Uterus (tissue), 7 donors: ENCODE results near the genes THBD, CST5 and GGTLC1.

GRCh38 chr20:23048235-23049209 is 950 bp downstream of the THBD start:
- PRO-cap, 4 experiments = peak in 2 of 4 experiments; most common plus-strand start chr20:23048706 (in 2); most common minus-strand start chr20:23048498 (in 1)
- RAMPAGE, long total RNA, 2 experiments = no peak in any of the 2 experiments
- RRBS = 3% methylated on average over 41 of the region's 95 CpGs

- PRO-cap, 4 experiments = peak in 4 of 4 experiments; most common plus-strand start chr20:23049845 (in 1); most common minus-strand start chr20:23049667 (in 4)
- RAMPAGE, long total RNA, 2 experiments = start-site peak on the minus strand in 1 of 2 experiments, at chr20:23049667-23049801 at its widest, 74 reads per replicate
- RRBS = 3% methylated on average over 6 of the region's 41 CpGs
Measured at GRCh38 chr20:23049498-23049940, at the start of gene THBD. Gene THBD, minus strand, starts transcription at chr20:23049672.

DNA sequence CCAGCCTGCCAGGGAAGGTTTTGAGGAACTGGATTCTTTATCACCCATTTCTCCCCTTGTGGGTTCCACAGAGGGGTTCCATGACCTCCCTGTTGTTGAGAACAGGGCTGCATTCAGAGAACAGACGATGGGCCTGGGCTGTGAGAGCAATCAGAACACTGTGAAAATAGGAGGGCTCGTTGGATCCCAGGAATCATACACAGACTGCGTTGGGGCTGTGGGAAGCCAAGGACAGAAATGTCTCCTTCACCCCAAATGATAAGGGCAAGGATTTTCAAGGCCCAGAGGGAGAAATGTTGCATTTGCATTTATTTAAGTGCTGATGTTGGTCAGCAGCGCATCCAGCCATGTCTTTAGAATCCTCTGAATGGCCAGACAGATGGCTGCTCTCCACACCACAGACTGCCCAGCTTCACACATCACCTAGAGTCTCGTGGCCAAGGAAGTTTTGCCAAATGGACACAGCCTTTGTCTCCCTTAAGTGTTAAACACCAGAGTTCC is 4.5 kb downstream of the CD93 start:
- PRO-cap, 4 experiments = no peak in any of the 4 experiments
- RAMPAGE, long total RNA, 2 experiments = no peak in any of the 2 experiments
- RRBS = no CpG with 5 or more reads among the region's 5 CpGs

DNA sequence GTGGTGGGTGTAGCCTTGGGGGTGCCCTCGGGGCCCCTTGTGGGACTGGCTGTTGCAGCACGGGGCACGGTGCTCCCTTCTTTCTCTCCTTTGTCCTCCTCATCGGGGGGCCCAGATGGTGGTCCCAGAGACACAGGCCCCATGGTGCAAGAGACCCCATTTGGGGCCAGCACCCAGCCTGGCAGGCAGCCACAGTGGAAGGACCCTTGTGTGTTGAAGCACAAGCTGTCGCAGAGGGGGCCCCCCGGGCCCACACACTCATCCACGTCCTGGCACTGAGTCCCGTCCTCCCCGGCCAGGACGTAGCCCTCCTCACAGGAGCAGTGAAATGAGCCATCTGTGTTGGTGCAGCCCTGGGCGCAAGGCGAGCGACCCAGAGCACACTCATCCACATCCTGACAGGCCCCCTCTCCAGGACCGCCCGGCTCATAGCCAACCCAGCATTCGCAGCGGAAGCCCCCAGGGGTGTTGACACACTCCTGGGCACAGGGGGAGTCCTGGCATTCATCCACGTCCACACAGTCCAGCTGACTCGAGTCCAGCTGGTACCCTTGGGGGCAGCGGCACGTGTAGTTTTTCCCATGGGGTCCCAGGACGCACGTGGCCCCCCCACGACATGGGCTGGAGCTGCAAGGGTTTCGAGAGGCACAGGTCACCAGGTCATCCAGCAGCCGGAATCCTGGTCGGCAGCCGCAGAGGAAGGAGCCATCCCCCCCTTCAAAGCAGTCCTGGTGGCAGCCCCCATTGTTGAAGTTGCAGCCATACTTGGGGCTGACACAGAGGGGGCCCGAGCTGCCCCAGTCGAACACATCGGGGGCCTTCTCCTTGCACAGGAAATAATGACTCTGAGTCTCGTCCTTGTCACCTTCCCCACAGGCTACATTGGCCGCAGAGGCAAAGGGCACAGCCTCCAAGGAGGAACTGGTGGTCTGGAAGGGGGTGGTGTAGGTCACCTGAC is 1.2 kb downstream of the CD93 start:
- PRO-cap, 4 experiments = peak in 2 of 4 experiments; most common plus-strand start position 517 of the sequence (in 1); most common minus-strand start position 400 of the sequence (in 2)
- RAMPAGE, long total RNA, 2 experiments = start-site peak on the minus strand in 1 of 2 experiments, centred at position 571 of the sequence, 118 reads per replicate
- RRBS = 25% methylated on average over 4 of the region's 33 CpGs

- PRO-cap, 4 experiments = peak in 2 of 4 experiments; most common plus-strand start chr20:23085710 (in 2); most common minus-strand start chr20:23085778 (in 1)
- RAMPAGE, long total RNA, 2 experiments = no peak in any of the 2 experiments
- RRBS = 35% methylated on average over 7 of the region's 29 CpGs
Measured at GRCh38 chr20:23085604-23086160, 442 bp downstream of the CD93 start.

- PRO-cap, 4 experiments = no peak in any of the 4 experiments
- RAMPAGE, long total RNA, 2 experiments = no peak in any of the 2 experiments
- RRBS = no CpG with 5 or more reads among the region's 10 CpGs
Measured at GRCh38 chr20:23094848-23095358, 8.8 kb upstream of the CD93 start.

DNA sequence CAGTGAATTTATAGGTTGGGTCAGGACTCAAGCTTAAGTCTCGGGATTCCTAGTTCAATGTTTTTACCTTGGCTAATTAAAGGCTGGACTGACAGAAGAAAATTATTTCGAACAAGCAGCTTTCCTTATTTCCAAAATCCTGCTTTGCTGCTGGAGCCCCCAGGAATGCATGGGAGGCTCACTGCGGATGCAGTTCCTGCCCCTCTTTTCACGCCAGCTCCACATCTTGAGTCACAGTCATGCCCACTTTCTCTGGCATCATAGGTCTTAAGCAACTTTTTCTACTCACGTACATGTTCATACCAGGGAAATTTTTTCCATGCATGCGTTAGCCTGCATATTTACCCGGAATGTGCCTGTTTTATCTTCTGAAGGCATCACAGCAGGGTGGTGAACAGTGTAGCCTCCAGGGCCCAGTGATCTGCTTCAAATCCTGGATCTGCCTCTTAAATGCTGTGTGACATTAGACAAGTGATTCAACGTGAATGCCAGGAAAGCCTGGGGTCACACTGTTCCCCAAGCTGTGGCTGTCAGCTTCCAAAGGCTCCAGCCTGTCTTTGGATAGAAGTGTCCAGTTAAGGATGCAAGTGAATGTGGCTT is 30.1 kb upstream of the CD93 start:
- PRO-cap, 4 experiments = no peak in any of the 4 experiments
- RAMPAGE, long total RNA, 2 experiments = no peak in any of the 2 experiments
- RRBS = no CpG with 5 or more reads among the region's 8 CpGs

- PRO-cap, 4 experiments = no peak in any of the 4 experiments
- RAMPAGE, long total RNA, 2 experiments = no peak in any of the 2 experiments
- RRBS = no CpG with 5 or more reads among the region's 7 CpGs
Measured at GRCh38 chr20:23135703-23136226, 49.6 kb upstream of the CD93 start.

GRCh38 chr20:23145050-23145958 is 59.2 kb upstream of the CD93 start:
- PRO-cap, 4 experiments = peak in 1 of 4 experiments; most common plus-strand start chr20:23145432 (in 1)
- RAMPAGE, long total RNA, 2 experiments = no peak in any of the 2 experiments
- RRBS = no CpG with 5 or more reads among the region's 15 CpGs

DNA sequence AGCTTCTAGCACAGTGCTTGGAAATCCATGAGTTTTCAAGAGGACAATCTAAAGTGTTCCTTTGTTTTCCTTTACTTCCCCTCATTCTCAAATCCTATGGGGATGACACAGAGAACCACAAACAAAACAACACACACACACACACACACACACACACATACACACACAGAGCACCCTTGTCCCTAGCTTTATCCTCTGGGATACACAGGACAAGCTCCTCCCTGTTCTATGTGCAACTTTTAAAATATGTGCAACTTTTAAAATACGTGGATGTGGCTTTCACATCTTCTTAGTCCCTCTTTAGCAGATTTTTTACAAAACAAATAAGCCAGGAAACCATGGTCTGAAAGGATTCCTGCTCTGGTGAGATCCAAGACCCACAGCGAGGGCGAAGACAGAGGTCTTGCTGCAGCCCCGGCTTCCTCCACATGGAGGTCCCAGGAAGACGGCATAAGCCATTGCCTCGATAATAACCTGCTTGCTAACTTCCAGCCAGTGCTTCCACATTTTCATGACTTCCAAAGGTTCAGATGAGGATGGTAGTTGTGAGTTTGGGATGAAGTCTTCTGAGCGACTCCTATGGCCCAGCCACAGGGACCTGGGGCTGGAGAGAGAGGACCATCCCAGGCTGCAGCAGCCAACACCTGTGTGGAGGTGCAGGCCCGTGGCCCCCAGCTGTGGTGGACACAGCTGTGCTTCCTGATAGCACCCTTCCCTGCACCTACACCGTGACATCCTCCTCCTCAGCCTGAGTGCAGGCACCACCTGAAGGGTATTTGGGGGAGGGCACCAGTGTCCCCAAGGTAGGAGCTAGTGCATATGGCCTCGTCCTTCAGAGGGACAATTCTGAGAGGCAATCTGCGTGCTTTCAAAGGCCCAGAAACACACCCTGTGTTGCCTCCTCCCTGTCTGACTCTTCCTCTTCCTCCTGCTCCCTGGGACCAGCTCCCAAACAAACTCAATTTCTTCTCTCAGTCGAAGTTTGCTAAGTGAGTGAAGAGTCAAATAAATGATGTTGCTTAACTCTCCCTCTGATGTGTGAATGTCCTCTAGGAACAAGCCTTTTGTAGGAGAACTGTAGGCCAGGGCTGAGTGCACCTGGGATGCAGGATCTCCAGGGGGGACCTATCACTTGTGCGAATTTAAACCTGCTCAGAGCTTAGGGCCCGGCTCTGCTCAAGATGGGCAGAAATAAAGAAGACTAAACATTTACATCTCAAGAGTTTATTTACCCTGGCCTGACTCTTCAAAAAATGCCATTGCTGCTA is 63.0 kb upstream of the CD93 start:
- PRO-cap, 4 experiments = no peak in any of the 4 experiments
- RAMPAGE, long total RNA, 2 experiments = no peak in any of the 2 experiments
- RRBS = no CpG with 5 or more reads among the region's 14 CpGs

- PRO-cap, 4 experiments = no peak in any of the 4 experiments
- RAMPAGE, long total RNA, 2 experiments = no peak in any of the 2 experiments
- RRBS = 22% methylated on average over 2 of the region's 13 CpGs
Measured at GRCh38 chr20:23161403-23161934, 75.3 kb upstream of the CD93 start.

DNA sequence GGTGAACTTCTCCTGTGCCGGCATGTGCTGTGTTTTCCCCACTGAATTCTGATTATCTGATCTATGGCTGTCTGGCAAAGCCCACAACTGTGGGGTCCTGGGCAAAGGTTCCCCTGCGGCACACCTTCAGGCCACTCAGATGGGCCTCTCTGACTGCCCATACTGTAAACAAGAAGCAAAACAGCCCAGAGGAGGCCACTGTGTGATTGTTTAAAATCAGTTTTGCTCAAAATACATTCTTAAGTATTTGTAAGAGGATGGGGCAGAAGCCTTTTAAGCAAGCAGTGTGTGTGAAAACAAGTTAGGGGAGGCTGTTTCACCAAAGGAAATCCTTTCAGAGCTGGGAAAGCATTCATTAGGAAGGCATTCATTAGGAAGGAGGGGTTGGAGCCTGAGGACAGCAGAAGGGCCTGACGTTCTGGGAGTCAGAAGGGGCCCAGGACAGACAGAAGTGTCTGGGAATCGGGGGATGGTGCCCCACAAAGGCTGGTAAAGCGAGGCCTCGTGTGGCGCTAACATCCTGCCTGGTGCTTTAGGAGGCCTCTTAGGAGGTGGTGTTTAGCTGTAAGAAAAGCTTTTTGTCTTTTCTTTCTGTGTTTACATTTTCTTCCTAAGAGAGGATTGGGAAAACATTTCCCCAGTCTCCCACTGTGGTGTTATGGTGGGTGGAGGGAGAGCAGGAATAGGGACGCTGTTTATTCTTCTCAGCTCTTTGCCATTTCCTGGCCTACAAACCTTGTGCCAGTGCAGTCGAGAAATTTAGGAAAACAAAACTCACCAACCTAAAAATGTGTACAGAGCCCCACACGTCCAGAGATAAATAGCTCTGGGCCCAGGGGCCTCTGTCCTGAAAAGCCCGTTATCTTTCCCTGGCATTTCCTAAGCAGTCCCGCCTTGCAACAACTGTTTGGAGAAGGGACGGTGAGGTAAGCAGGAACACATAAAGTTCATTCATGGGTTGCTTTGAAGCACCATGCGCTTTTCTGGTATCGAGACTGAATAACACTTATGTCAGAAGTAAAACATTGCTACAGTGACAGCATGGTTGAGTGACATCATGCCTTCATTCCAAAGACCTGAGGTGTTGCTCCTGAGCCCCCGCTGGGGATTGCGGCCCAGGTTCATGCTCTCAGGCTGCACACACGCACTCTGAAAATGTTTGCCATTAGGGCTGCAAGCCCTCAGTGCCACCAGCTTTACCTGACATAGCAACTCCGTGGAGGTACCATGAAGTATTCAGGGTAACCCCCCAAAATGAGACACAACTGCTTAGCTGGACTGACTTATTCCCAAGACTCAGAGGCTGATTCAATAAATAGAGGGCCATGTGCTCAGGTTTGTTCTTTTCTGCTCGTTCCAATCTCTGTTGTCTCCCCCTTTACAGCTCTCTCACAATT is 80.3 kb upstream of the NXT1 start:
- PRO-cap, 4 experiments = no peak in any of the 4 experiments
- RAMPAGE, long total RNA, 2 experiments = no peak in any of the 2 experiments
- RRBS = no CpG with 5 or more reads among the region's 20 CpGs

DNA sequence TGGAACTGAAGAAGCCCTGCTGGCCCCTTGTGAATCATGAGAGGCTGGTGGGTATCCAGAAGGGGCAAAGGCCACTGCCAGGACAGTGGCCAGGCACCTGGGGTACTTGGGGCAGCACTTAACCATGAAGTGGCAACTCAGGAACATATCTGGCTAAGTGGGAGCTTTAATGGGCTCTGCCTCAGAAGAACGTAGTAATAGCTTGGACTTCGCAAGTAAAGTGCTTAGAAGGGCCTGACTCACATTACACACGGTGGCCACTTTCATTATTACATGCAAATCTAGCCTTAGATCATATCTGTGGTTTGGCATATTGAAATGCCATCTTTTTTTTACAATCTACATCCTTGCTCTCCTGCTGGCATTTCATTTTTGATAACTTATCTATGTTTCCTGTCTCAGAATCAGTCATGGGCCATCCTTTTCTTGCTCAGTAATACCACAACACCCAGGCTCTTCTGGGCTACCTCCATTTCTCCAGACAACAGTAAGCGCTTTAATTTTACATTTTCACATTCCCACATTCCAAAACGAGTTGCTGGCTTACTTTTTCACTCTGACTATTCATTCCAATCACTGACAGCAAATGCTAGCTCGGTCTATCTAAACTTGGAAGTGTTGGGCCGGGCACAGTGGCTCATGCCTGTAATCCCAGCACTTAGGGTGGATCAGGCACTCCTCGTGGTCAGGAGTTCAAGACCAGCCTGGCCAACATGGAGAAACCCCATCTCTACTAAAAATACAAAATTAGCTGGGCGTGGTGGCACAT is 21.5 kb downstream of the NAPB start:
- PRO-cap, 4 experiments = no peak in any of the 4 experiments
- RAMPAGE, long total RNA, 2 experiments = no peak in any of the 2 experiments
- RRBS = no CpG with 5 or more reads among the region's 9 CpGs

DNA sequence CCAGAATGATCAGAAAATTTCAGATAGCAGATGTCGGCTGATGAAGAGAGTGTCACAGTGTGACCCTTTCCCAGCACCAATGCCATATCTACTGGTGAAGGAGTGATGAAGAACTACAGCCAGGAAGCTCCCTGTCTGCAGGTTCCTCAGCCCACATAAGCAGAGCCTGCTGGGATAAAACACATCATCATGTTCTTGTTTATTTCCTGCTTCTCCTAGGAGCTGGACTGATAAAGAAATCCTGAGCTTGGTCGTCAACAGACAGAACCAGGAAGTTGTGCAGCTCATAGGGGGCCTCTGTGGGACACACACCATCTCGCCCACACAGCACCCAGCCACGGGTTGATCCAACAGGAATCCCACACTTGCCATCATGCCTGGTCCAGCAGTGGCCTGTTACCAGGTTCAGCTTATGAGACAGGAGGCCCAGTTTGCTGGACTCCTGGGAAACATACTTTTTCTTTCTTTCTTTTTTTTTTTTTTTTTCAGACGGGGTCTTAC is 2.8 kb upstream of the CSTL1 start:
- PRO-cap, 4 experiments = no peak in any of the 4 experiments
- RAMPAGE, long total RNA, 2 experiments = no peak in any of the 2 experiments
- RRBS = no CpG with 5 or more reads among the region's 5 CpGs

DNA sequence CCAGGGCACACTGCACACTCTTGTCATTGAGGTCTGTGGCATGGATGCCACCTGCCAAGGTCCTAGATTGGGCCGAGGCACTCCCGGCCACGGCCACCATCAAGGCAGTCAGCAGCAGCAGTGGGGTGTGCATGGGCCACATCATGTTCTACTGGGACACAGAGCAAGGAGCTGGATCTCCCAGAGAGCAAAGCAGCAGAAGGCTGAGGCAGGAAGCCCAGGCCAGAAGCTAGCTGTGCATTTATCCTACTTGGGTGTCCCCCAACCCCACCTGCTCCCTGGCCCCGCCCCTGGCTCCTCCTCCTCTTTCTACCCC is at the start of gene CST5:
Gene CST5, minus strand, starts transcription at position 217 of the 316 bp plus-strand sequence.
- PRO-cap, 4 experiments = no peak in any of the 4 experiments
- RAMPAGE, long total RNA, 2 experiments = no peak in any of the 2 experiments
- RRBS = no CpG with 5 or more reads among the region's 4 CpGs

GRCh38 chr20:23988567-23988888 is at the start of gene GGTLC1:
Gene GGTLC1, minus strand, starts transcription at chr20:23988779.
- PRO-cap, 4 experiments = no peak in any of the 4 experiments
- RAMPAGE, long total RNA, 2 experiments = no peak in any of the 2 experiments
- RRBS = no CpG with 5 or more reads among the region's 23 CpGs

GRCh38 chr20:24095697-24096187 is 107.2 kb upstream of the GGTLC1 start:
- PRO-cap, 4 experiments = no peak in any of the 4 experiments
- RAMPAGE, long total RNA, 2 experiments = no peak in any of the 2 experiments
- RRBS = no CpG with 5 or more reads among the region's 7 CpGs

DNA sequence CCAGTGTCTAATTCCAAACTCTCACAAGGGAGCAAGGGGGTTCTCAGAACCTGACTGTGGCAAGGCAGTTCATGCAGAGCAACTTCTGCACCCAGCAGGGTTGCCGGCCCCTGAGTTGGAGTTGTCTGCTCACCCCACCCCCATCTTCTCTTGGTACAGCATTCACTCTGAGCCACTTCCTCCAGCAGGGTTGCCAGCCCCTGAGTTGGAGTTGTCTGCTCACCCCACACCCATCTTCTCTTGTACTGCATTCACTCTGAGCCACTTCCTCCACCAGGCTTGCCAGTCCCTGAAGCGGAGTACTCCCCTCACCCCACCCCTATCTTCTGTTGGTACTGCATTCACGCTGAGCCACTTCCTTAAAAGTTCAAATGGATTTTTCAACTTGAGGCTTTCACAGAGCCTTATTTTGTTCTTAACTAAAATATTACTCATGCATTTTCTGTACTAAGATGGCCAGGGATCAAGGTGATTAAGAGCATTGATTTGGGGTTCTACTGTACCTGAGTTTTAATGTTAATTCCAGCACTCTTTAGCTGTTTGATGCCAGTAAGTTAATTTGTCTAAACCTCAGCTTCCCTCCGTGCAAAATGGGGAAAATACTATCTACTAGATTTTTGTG is 79.7 kb upstream of the SYNDIG1 start:
- PRO-cap, 4 experiments = no peak in any of the 4 experiments
- RAMPAGE, long total RNA, 2 experiments = no peak in any of the 2 experiments
- RRBS = no CpG with 5 or more reads among the region's 4 CpGs

DNA sequence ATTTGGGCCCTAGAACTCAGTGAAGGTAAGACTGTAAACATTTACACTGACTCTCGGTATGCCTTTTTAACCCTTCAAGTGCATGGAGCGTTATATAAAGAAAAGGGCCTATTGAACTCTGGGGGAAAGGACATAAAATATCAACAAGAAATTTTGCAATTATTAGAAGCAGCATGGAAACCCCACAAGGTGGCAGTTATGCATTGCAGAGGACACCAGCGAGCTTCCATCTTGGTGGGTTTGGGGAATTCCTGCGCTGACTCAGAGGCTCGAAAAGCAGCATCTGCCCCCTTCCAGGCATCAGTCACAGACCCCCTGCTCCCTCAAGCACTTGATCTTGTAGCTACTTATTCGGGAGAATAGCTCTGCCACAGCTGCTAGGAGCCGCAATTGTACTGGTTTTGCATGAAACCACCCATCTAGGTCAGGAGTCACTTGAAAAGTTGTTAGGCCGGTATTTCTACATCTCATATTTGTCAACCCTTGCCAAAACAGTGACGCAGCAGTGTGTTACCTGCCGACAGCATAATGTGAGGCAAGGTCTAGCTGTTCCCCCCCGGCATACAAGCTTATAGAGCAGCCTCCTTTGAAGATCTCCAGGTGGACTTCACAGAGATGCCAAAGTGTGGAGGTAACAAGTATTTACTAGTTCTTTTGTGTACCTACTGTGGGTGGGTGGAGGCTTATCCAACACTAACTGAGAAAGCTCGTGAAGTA is 18.8 kb upstream of the CST7 start:
- PRO-cap, 4 experiments = peak in 2 of 4 experiments; most common plus-strand start position 505 of the sequence (in 2)
- RAMPAGE, long total RNA, 2 experiments = no peak in any of the 2 experiments
- RRBS = 84% methylated on average over 1 of the region's 12 CpGs

GRCh38 chr20:25013813-25014096 is 21.2 kb upstream of the APMAP start:
- PRO-cap, 4 experiments = no peak in any of the 4 experiments
- RAMPAGE, long total RNA, 2 experiments = no peak in any of the 2 experiments
- RRBS = no CpG with 5 or more reads among the region's 8 CpGs